Jejunum (tissue), 1 donor: ENCODE measurements around the gene PRM2.

DNA sequence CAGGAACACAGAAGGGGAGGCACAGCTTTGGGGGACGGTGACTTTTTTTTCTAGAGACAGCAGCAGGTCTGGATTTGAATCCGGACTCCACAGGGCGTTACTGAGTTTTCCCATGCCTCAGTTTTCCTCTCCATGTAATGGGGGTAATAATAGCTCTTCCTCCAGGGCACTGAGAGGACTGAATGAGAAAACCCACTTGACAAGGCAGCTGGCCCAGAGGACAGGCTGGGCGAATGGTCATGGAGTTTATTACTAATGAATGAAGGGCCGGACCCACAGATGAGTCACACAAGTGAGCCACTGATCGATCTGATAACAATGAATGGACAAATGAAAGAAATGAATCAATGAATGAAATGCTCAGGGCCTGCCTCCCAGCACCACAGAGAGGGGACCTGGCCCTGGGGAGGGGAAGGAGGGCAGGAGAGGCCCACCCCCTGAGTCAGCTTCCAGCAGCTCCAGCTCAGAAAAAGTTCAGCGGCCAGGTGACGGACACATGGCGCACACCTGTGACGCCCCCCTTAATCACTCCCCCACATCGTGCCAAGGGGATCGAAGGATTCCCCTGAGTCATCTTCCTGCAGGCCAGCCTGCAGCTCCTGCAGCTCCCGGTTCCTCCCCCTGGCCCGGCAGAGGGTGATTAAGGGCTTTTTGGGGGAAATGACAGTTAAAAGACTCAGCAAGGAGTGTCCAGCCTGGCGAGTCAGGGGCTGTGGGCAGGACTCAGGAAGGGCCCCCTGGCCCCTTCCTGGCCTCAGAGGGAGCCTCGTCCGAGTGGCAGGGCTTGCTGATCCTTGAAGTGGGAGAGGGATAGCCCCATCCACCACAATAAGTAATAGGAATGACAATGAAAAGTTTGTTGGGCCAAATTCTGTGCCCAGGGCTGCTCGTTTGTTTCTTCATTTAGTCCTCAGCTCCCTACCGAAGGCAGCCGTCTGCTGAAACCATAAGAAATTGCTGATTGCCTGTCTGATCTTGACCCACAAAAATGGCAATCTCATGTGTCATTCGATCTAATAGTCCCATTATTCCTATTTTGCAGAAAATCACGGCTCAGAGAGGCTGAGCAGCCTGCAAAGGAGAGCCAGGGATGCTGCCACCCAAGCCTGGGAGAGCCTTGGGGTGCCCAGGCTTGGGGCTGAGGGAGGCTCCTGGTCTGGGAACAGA is 54.1 kb downstream of the SOCS1 start:
- PRO-cap, result no peak

DNA sequence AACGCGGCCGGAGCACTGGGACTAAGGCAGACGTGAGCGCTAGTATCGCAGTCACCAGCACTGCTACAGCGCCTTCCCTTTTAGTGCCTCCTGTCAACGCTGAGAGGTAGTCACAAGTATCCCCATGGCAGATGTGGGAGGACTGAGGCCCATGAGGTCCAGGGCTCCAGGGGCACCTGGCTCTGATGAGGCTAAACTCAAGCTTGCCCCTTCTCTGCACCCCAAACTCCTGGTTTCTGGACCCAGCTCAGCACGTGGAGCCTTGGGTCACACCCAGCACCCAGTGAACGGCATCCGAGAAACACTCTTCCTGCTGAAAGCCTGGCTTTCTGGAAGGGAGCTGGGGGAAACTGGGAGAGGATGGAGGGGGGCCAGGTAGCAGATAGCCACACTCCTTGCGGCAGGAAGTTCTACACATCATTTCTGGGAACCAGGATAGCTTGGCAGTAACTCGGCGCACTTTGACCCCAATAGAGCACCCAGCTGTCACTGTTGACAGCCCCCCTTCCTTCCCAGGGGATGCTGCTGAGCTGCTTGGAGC is 50.5 kb downstream of the SOCS1 start:
- PRO-cap, result no peak

- PRO-cap, result no peak
Measured at GRCh38 chr16:11238441-11238665, 17.7 kb downstream of the SOCS1 start.

GRCh38 chr16:11276040-11276818 is at the start of gene PRM2:
Gene PRM2 (minus strand): TSS chr16:11276480.
- PRO-cap, result no peak

DNA sequence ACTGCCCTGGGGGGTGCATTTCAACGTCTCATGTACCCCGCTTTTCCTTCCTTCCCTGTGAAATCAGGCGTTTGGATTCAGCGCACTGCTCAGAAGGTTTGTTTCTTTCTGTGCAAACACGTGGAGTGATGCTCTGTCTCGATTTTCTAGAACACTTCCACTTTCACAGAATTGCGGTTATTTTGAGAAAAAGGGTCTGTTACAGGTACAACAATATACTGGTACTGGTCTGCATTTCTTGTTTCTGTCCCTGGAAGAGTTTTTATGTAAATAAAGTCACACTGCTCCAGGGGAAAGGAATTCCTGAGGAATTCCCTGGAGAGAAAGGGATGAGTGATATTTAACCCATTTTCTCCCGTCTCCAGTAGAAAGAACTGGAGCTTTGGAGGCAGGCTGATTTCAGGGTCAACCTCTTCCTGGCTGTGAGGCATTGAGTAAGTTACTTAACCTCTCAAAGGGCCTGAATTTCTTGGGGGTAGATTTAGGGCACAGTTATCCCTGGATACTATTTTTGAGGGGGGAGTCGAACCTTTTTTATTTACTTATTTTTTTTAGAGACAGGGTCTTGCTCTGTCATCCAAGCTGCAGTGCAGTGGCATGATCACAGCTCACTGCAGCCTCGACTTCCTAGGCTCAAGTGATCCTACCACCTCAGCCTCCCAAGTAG is 16.1 kb upstream of the RMI2 start:
- PRO-cap, result no peak

DNA sequence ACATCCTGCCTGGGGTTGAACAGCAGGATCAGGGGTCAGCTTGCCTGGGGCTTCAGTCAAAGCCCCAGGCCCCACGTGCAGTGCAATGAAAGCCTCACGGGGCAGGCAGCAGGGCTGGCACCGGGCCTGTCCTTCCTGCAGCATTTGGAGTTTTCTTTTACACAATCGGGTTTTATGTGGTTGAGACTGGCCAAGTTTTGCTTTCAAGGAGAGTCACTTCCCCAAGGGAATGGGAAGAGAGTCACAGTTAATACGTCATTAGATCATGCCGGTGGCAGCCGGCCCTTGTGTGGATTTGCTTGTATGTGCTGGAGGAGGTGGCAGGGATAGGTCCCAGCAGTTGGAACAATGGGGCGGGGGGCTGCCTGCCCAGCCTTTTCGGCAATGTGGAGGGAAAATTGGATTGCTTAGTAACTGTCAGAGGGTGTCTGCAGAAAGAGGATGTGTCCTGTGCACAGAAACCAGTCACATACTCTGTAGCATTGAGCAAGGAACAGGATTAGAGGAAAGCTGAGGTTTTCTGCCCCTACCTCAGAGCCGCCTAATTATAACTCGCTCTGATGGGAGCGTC is 4.5 kb downstream of the RMI2 start:
- PRO-cap, result bidirectional peak, plus-strand start at position 290 of the sequence, minus-strand start at position 146 of the sequence; unidirectional peak, plus-strand start at position 290 of the sequence

- PRO-cap, result no peak
Measured at GRCh38 chr16:11370545-11371002, 25.3 kb downstream of the RMI2 start.

- PRO-cap, result no peak
Measured at GRCh38 chr16:11493578-11493918, 33.5 kb downstream of the ENSG00000188897 start.

DNA sequence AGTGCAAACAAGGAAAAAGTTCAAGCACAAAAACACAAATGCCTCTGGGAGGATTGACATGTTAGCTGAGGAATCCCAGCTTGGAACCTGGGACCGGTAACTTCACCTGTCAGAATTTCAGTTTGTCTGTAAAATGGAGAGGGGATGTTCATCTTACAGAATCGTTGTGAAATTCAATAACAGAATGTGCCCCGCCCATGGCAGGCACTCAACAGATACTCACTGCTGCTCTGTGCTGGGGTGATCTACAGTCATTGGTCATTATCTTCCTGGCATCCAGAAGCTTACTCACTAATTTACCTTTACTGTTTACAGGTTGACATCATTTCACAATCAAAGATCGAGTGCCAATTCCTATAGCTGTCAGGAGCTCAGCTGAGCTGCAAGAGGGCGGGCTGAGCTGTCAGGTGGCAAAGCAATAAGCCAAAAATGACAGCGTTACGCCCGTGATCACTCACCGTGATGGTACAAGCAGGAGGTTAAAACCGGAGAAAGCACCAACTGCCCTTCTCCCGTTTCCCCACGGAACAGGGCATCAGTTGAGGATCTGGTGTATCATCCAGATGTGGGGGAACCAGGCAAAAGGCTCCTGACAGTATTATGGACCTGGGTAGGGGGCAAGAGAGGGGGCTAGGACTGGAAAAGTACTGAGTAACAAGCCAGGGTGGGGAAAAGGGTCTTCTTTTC is 8.4 kb upstream of the ENSG00000188897 start:
- PRO-cap, result no peak

- PRO-cap, result no peak
Measured at GRCh38 chr16:11581346-11582166, 5.2 kb downstream of the LITAF start.

- PRO-cap, result bidirectional peak, plus-strand start at chr16:11635509, minus-strand start at chr16:11635355
Measured at GRCh38 chr16:11635203-11635658, 33.0 kb upstream of the SNN start.

DNA sequence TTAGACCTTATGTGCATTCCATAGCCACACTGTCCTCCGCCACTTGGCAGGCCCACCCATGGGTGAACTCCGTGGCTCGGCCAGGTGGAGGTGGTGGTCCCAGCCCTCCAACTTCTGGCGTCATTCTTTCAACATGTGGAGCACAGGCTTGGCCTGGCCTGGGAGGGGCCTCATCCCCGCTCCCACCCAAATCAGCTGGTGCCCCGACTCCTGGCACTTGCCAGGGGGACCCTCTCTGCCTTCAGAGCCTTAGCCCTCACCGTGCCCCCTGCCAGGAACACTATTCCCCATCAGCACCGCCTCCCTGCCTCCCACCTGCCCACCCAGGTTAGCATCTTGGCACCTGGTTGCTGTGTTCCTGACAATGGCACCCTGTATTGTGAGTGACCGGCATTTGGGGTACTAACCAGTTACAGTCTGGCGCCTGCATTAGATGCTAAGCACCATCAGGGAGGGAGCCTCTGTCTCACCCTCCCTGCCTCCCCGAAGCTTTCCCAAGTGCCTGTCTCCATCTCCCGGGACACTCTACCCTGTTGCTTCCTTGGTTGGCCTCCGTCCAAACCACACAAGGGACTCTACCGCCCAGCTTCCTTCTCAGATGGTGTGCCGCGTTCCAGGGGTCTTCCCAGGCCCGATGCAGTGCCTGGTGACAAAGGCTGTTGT is 6.4 kb downstream of the SNN start:
- PRO-cap, result no peak

DNA sequence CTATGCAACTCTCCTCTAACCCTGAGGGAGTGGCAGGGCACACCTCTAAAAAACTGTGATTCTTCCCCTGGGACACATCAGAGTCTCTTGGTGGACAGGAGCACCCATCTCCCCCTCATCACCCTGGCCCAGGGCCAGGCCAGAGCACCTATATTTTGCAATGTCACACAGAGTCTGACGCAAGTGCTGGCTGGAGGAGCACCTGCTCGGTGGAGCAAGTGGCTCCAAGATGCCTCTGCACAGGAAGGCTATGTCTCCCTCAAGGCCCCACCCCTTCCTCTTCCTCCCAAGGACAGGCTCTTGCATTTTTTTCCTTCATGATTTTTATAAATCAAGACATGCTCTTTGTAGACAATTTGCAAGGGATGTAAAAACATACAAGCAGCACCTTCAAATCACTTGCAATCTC is 13.3 kb downstream of the SNN start:
- PRO-cap, result no peak

DNA sequence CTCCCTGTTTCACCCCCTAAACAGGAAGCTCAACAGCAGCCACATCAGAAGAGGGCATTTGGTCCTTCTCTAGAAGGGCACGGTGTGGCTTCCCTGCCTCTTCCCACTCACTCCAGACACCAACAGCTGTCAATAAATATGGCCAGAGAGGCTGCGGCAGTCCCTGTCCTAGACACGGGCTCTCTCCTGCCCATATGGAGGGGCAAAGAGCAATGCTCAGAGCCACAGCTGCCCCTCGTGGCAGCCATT is 29.4 kb downstream of the SNN start:
- PRO-cap, result no peak

GRCh38 chr16:11712188-11712500 is 30.5 kb downstream of the TXNDC11 start:
- PRO-cap, result no peak

DNA sequence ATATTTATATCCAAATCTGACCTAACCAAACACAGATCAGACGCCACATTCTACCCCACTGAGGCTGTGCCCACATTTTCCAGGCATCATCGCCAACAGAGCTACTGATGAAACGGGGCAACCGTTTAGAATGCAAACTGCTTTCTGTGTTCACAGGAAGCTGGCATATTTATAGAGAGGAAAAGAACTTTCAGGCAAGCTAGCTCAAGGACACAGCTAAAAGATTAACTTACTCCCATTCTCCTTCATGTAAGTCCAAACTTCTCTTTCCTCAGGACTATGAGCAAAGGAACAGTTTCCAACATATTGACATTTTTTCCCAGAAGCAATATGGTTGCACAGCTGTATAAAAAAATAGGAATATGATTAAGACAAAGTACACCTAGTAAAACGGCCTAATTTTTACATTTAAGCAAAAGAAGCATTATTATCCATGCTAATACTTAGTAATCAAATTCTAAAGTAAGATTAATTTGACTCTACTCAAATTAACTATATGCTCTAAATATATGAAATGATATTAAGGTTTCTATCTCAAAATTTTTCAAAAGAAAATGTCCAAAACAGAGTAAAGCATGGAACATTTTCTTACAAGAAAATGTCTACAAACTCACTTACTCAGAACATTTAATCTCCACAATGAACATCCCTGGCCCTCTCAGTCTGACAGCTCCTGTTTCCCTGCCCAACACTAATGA is 15.7 kb upstream of the TXNDC11 start:
- PRO-cap, result no peak

- PRO-cap, result no peak
Measured at GRCh38 chr16:11795850-11796344, 1.2 kb downstream of the ZC3H7A start.

DNA sequence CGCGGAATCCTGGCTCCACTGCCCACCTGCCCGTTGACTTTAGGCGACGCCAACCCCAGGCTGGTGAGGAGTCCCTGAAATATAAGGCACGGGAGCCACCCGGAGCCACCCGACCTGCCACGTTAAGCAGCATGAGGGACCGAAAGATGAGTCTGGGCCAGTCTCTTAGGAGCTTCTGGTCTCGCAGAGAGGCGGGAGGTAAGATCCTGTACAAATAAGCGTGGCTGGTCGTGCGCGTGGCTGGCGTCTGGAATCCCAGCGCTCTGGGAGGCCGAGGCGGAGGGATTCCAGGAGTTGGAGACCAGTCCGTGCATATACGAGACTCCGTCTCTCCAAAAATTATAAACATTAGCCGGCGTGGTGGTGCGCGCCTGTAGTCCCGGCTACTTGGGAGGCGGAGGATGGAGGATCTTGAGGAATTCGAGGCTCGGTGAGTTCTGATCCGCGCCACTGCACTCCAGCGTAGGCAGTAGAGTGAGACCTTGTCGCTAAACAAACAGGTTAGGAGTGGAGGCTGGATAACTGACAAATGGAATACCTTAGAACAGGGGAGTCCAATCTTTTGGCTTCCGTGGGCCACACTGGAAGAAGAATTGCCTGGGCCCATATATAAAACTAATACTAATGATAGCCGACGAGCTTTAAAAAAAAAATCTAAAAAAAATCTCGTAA is 684 bp upstream of the RSL1D1 start:
- PRO-cap, result no peak

DNA sequence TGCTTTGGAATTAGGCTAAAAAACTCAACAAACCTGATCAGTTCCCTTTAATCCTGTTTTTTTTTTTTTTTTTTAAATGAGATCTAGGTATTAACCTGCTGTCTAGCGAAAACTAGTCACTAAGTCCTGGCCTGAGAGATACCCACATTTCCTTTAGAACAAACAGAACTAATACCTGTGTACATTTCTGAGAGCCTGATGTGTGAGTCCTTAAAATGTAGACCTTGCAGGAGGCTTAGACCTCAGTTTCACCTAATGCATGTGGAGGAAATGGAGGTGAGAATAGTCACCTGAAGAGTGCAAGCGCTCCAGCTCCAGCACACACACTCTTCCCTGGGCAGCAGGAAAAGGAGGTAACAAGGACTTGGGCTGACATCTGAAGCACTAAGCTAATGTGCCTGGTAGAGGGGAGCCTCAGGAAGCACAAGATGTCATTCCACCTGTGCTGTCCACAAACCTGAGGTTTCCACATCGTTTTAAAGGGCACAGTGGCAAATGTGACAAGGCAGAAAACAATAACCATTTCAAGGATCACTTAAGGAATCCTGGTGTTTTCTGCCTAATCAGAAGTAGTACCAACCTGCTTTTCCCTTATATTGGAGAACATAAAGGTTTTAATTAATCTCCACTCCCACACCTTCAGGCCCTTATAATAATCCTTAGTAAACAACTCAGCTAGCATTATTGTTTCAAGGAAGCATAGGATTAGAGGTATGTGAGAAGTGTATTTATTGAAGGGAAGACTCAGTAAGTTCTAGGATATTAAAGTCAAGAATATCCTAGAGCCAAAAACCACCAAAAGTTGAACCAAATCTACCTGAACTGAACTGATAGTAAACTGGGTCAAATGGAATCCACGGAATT is 17.2 kb upstream of the RSL1D1 start:
- PRO-cap, result no peak

DNA sequence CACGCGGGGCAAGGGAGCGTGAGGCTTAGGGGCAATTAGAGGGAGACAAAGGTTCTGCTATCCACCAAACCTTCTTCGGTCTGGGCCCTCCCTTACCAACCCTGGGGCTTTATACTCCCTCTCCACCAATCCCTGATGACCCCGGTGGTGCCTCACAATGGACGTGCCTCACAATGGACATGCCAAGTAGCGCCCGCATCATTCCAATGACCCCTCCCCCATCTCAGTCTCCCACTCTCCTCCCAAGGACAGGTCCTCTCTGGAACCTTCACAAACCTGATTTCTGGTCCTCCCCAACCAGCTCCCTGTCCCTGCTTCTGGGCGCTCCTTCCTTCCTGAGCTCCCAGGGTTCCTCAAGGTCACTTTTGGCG is 298 bp downstream of the NPIPB2 start:
- PRO-cap, result no peak